Measurements from ENCODE around the gene RFLNA.

- PRO-cap = no peak
These were observed 7.9 kb downstream of the PITPNM2 start for GRCh38 chr12:123142723-123143591.

- PRO-cap = no peak
These were observed 9.1 kb downstream of the MTRFR start for GRCh38 chr12:123241933-123243205.

- PRO-cap = no peak
These were observed 4.6 kb downstream of the CDK2AP1 start for GRCh38 chr12:123266959-123267471.

GRCh38 chr12:123317113-123317595, 45.5 kb upstream of the CDK2AP1 start:
- PRO-cap = no peak

- PRO-cap = no peak
These were observed 36.3 kb downstream of the SNRNP35 start for GRCh38 chr12:123494020-123494821.

GRCh38 chr12:123634375-123634934, 826 bp downstream of the GTF2H3 start:
- PRO-cap = no peak

DNA sequence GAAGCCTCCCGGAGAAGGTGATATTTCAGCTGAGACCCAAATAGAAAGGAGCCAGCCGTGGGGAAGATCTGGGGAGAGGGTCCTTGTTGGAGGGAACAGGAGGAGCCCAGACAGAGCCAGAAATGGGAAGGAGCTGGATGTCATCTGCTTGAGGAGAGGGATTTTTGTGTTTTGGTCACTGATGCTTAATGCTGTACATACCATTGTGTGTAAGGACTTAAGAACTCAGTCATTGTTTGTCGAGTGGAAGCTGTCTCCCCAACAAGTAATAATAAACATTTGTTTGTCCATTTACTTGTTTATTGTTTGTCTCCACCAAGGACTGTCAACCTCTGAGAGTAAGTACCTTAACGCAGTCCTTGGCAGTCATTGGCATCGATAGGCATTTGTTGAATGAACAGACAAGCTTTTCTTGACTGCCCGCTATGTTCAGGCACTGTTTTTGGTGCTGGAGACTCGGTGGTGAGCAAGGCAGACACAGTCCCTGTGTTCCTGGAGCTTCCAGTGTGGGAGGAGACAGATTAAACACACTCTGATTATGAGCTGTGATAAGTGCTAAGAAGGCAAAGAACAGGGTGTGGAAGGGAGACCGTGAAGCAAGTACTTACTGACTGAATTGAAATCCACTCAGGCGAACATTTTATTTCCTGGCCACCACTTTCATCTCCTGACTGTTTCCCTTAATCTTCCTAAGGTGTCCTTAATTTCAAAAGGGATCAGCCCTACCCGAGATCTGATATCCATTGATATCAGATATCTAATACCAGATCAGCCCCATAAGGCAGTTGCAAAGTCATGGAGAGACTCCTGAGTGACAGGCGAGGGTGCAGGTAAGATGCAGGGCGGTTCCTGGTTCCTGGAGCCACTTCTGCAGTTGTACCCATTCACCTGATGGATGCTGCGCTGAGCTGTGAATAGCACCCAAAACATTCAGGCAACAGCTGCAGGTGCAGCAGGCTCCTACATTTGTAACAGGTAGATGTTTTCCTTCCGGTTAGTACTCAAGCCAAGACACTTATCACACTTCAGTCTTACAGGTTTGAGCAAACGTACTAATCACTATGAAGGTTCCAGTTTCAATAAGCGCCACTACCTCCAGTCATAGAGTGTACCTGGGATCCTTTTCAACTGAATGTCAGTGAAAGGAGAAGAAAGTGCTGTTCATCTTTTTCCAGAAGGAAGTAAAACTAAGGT, 1.4 kb downstream of the ATP6V0A2 start:
- PRO-cap = no peak

GRCh38 chr12:123727624-123728347, 15.6 kb downstream of the ATP6V0A2 start:
- PRO-cap = no peak

DNA sequence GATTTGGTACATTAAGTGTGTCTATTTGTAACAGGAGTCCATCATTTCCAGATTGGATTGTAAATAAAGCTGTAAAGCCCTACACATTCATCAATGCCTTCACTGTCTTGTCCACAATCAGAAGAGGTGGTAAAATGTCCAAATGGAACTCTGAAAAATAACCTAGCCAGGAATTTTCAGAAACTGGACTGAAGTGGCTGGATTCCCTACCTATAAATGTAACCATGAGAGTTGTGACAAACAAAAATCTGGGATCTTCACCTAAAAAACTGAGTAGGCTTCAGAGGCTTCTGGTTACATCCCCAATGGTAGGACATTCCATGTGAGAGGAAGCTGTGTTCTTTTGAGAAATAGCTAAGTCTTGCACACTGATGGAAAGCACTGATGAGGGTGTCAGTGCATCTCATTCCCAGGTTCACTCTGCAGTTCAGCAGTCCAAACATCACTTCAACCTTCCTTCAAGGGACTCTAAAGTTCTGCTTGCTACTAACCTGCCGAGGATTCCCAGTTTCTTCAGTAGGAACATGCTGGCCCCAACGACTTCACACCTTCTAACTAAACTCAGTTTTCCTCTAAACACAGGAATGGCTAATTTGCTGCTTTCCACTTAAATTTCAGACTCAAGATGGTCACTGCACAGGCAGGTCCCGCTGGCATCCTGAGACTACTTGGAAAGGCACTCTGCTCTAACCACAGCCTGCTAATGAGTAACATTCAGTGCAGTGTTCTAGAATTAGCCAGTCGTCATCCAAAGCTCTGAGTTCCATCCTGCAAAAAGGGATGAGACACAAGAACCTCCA, 6.3 kb downstream of the CCDC92 start:
- PRO-cap = no peak

- PRO-cap = no peak
These were observed 63.3 kb downstream of the ZNF664 start for GRCh38 chr12:124036314-124036686.

DNA sequence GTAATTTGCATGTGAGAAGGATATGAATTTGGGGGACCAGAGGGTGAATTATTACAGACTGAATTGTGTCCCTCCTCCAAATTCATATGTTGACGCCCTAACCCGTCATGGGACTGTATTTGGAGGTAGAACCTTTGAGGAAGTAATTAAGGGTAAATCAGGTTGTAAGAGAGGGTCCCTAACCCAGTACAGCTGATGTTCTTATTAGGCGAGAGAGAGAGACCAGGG, 114.4 kb upstream of the RFLNA start:
- PRO-cap = no peak

DNA sequence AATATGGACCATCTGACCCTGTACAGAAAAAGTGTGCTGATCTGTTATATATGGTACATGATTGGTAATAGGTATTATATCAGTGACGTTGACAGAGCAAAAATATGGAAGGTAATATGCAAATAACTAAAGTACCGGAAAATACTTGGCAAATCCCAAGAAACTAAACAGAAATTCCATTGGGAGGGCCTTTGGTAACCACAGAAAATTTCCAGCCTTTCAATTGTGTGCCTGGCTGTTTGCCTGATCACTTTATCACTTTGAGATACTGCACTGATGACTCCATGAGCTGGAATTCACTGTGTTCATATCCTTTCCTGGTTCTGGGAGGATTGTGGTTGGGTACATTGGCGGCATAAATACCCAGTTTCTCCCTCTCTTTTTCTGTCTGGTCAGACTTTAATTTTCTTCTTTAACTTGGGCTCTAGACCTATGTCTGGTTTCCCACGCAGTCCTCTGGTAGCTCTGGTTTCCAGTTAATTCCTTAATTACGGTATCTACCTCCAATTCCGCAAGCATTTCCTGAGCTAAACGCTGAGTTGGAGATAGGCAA, 61.5 kb upstream of the RFLNA start:
- PRO-cap = no peak

DNA sequence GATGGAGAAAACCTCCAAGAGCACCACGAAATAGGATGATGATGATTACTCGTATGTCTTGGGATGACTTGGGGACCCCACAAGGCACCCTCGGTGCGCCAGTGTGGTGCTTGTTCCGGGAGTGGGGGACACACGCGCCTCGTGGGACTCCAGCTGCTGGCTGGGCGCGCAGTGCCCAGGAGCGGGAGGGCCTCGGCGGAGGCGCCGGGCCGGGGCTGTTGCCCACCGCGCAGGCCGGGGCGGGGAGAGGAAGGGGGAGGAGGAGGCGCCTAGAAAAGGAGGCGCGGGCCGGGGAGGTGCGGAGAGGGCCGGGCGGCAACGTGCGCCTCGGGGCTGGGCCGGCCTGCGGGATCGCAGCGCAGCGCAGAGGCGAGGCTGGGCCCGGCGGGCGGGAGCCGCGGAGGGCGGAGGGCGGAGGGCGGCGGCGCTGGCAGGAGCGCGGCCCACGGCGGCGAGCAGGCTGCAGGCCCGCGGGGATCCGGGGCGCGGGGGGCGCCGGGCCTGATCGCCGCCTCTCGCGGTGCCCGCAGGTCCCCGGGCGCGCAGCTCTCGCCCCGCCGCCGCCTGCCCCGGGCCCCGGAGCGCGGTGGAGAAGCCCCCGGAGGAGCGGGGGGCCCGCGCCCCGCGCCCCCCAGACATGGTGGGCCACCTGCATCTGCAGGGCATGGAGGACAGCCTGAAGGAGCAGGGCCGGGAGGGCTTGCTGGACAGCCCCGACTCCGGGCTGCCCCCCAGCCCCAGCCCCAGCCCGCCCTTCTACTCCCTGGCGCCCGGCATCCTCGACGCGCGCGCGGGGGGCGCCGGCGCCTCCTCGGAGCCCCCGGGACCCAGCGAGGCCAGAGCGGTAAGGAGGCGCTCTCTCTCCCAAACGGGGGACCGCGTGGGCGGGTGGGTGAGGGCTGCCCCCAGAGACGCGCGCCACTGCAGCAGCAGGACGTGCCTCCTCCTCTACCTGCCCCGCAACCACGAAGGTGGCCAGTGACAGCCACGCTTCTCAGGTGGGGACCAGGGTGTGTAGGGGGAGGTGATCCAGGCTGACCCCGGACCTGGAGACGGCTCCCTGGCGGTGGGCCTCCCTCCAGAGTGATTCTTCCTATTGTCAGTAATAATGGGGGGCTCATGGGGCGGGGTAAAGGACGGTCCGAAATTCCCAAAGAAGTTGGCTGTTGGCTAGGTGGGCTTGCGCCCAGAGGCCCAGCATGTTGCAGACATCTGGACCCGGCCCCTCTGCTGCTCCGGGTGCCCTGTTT, at the start of gene RFLNA:
TSS of gene RFLNA (plus strand) at position 301 of the 1,250 bp plus-strand sequence.
- PRO-cap = no peak

GRCh38 chr12:124320768-124321214, 25.9 kb downstream of the RFLNA start:
- PRO-cap = no peak

- PRO-cap = no peak
These were observed 33.2 kb downstream of the RFLNA start for GRCh38 chr12:124327960-124328690.

DNA sequence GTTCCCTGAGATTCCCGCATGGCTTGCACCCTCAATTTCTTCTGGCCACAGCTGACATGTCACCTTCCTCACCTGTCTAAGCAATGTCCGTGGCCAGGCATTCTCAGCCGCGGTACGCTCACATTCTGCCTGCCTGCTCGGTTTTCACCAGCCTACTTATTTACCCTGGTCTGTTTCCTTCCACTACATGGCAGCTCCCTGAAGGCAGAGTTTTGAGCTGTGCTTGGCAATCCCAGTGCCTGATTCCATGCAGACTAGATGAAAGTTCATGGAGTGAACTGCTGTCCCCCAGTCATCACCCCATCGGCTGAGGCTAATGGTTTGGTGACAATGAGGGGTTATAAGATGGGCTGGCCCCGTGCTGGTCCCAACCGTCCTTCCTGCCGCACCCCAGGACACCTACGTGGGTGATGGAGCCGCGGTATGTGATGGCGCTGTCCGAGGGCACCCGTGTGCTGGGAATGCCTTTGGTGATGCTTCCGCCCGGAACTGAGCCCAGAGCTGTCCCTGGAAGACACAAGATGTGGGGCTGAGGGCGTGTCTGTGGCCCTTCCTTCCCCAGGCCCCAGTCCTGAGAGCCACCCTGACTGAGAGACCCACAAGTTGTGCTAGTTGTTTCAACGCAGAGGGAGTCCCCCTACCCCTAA, 58.9 kb downstream of the RFLNA start:
- PRO-cap = no peak

DNA sequence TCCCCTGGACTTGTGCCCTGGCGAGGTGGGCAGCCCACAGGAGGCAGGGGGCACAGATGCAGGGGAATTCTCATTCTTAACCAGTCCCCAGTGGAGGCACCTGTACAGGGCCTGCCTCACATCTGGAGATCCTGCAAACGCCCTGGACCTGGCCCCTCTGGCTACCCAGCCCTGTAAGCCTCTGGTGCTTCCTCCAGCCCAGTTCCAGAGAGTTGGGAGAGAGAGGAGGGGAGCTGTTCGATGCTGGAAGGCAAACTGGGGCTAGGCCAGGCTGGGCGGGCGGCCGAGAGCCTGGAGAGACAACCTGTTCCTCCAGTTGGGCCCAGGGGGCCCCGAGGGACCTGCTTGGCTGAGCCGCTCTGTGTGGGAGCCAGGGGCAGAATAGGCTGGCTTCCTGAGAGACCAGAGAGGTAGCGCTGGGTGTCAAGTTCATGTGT, 64.6 kb downstream of the RFLNA start:
- PRO-cap = no peak

GRCh38 chr12:124371805-124372742, 77.2 kb downstream of the RFLNA start:
- PRO-cap = no peak

GRCh38 chr12:124453982-124454578, 113.3 kb downstream of the NCOR2 start:
- PRO-cap = no peak

GRCh38 chr12:124551354-124552100, 15.9 kb downstream of the NCOR2 start:
- PRO-cap = no peak